Urinary bladder (tissue), 3 donors: ENCODE measurements around a stretch of chr16.

- PRO-cap: unidirectional peak, minus-strand start at chr16:16804917
- RAMPAGE, long total RNA: no peak
Observed at GRCh38 chr16:16804862-16805075, 425.8 kb downstream of the NPIPA7 start.

GRCh38 chr16:17272784-17273644 is 197.7 kb downstream of the XYLT1 start:
- PRO-cap: no peak
- RAMPAGE, long total RNA: no peak

DNA sequence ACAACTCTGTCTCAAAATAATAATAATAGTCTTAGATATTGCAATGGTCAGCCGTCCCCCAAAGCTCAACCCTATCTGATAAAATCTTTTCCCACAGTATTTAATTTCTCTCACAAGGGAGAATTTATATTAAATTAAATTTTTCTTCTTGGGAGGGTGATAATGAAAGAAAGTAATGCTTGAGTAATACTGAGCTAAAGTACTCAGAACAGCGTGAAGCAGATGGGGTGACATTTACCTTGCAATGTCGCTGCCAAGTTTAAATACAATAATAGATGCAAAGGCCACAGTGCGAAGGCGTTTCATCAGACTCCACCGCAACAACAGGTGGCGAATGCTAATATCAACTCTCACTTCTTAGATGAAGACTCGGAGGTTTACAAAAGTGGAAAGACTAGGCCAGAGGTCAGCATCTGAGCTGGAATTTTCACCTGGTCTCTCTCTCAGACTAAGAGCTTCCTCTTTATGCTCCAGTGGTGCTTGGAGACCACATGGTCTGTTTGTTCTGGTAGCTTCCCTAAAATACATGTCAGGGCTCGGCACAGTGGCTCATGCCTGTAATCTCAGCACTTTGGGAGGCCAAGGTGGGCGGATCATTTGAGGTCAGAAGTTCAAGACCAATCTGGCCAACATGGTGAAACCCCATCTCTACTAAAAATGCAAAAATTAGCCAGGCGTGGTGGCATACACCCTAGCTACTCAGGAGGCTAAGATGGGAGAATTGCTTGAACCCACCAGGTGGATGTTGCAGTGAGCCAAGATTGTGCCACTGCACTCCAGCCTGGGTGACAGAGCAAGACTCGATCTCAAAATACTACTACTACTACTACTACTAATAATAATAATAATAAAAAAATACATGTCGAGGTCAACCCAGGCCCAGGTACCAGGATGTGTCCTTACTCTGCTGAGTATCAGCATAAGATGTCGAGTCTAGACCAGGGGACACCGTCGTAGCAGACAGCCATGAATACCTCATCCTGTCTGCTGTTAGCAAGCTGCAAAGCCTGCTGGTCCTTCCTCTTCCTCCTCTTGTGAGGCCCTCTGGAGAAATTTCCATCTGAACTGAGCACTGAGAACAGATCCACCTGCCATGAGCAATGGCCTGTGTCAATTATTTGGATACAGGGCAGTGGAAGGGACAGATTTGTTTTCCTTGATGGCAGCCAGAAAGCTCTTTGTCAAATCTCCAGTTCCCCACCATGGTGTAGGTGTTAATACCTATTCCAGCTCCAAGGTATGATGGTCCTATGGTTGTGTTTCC is 168.9 kb downstream of the XYLT1 start:
- PRO-cap: no peak
- RAMPAGE, long total RNA: no peak

GRCh38 chr16:17344942-17345822 is 125.6 kb downstream of the XYLT1 start:
- PRO-cap: no peak
- RAMPAGE, long total RNA: no peak

DNA sequence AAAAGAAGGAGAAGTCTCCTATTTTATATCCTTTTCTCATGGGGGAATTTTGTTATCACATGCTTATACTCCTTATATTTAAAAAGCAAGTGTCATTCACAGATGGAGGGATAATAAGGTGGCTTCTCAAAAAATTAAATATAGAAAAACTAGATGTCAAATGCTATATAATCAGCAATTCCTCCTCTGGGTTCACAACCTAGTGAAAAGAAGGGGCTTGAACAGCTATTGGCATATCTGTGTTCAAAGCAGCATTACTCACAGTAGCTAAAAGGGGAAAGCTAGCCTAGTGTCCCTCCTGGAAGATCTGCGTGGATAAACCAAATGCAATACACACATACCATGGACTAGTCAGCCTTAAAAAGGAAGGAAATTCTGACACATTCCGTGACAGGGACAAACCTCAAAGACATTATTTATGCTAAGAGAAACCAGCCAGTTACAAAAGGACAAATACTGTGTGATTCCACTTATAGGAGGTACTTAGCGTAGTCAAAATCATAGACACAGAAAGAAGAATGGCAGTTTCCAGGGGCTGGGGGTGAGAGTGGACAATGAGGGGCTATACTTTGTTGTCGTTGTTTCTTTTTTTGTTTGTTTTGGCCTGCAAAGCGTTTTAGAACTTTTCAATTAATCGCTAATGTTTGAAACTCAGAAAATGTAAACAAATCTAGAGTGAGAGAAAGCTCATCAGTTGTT is 90.2 kb downstream of the XYLT1 start:
- PRO-cap: unidirectional peak, minus-strand start at position 309 of the sequence
- RAMPAGE, long total RNA: no peak

- PRO-cap: no peak
- RAMPAGE, long total RNA: no peak
Observed at GRCh38 chr16:17468418-17468904, 2.3 kb downstream of the XYLT1 start.

- PRO-cap: no peak
- RAMPAGE, long total RNA: no peak
Observed at GRCh38 chr16:17591664-17592512, 121.1 kb upstream of the XYLT1 start.

DNA sequence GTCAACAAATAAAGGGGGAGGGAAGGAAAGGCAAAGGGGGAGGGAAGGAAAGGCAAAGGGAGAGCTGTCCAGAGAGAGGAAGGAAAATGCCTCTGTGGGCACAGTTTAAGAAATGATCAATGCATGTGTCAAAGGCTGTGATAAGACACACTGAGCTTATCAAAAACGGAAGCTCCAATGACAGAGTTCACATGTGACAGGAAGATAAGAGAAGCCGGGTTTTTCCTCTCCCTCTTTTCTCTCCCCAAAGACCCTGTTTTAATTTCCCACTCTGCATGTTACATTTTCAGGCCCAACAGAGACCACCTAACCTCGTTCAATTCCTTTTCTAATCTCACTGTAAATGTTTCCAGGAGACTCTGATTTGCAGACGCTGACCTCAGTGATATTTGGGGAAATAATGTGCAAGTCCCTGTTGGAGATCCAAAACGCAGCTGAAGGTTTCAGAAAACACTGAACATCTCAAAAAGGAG is 386.7 kb downstream of the NPIPA8 start:
- PRO-cap: no peak
- RAMPAGE, long total RNA: no peak

- PRO-cap: no peak
- RAMPAGE, long total RNA: no peak
Observed at GRCh38 chr16:18791243-18791595, 1.1 kb upstream of the RPS15A start.

DNA sequence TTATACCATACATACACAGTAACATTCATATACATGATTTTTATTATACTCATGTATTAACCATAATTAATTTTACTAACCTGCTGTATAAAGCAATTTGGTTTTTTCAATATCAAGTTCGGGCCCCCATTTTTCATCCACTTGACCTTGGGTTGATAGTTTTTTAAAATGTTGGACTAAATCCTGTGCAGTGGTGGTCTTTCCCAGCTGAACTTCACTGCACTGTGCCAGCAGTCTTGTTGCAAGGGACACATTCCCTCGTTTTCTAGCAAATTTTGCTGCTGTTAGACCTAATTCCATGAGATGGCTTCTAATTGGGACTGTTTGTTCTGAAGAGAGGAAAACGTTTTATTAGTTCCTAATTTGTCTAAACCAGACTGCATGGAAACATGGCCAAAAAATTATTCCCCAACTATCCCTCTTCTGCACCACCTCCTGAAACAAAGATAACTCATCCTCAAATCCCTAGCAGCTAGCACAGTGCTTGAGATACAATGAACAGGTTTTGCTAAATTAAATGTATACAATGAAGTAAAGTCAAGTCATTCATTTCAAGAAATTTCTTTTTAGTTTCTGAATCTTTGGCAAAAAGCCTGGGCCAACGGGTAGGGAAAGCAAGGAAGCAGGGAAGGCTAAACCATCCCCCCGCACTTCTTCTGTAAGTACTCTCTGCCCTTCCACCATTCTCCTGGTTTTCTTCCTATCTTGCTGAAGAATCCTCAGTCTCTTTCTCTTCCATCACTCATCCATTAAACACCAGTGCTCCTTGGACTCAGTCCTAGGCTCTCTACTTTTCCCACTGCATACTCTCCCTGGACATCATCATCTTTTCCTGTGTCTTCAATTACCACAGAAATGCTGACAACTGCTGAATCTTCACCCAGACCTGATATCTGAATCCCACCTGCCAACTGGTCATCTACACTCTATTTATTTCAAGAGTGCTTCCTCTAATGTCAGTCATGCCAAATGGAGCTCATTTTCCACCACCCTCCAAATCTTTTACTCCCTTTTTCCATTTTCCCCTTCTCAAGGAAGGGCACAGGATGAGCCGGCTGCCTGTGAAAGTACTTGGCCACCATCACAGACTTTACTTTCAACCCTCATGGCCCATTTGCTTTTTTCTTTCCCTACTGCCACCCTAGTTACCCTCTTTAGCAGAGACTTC is 53.6 kb upstream of the ARL6IP1 start:
- PRO-cap: no peak
- RAMPAGE, long total RNA: no peak

- PRO-cap: no peak
- RAMPAGE, long total RNA: no peak
Observed at GRCh38 chr16:18862176-18863351, 61.2 kb upstream of the ARL6IP1 start.

GRCh38 chr16:19383057-19383632 is 34.5 kb upstream of the TMC5 start:
- PRO-cap: no peak
- RAMPAGE, long total RNA: no peak

DNA sequence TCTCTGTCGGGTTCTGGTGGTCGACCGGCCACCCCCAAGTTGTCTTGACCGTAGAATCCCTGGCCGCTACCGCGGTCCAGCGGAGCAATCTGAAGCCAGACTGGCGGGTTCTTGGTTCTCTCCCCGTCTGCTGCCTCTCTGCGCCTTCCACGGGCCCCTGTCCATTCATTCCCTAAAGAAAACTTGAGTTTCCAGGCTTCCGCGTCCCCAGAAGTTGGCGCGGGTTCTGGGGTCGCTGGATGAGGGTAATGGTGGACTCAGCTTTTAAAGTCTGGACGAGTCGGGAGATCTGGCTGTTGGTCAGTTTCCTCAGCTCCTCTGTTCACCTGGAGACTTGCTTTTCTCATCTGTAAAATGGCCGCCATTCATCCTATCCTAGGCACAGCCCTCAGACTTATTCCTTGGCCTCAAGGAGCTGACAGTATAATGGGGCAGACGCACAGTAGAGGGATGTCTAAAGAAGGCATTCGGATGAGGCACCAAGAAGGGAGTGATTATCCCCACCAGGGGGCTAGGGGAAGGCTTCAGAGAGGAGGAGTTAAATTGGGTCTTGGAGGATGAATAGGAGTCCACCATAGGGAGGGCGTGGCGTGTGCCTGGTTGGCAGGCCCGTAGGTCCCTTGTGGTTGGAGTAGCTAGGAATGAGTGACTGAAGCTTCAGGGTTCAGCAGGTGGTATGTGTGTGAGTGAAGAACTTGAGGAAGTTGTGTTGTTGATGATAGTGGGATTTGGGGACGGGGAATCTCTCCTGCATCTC is 507 bp downstream of the VPS35L start:
- PRO-cap: unidirectional peak, minus-strand start at position 132 of the sequence
- RAMPAGE, long total RNA: no peak

- PRO-cap: no peak
- RAMPAGE, long total RNA: no peak
Observed at GRCh38 chr16:19578187-19578967, 22.9 kb downstream of the VPS35L start.

DNA sequence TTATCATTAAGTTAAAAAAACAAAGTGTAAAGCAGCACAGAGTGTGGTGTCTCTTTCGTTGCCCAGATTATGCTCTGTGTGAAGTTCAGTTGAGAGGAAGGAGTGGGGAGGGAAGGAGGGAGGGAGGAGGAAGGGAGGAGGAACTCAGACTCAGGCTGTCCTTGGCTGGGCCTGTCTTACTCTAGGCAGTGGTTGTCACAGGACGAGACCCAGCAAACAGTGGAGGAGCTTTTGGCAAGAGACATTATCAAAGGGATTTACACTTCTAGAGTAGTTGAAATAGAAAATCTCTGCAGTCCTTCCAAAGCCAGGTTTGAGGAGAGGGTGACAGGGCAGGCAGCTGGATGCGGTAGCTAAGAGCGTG is 27.8 kb downstream of the KNOP1 start:
- PRO-cap: no peak
- RAMPAGE, long total RNA: no peak

GRCh38 chr16:19696888-19697645 is 21.0 kb downstream of the KNOP1 start:
- PRO-cap: no peak
- RAMPAGE, long total RNA: no peak

GRCh38 chr16:19698656-19699572 is 19.1 kb downstream of the KNOP1 start:
- PRO-cap: no peak
- RAMPAGE, long total RNA: no peak

DNA sequence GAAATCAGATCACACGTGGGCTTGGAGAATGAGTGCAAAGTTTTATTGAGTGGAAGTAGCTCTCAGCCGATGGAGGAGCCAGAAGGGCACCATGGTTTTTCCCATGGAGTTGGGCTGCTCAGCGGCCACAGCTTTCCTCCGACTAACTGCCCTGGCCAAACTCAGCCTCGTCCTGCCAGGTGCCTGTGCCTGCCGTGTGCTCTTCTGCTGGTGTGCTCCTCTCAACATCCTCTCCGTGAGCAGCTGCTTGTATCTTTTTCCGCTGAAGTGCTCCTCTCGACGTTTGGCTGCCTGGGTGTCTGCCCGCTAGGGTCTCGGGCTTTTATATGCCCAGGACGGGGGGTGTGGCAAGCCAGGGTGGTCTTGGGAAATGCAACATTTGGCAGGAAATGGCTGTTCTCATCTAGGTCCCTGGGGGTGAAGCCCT is 49.3 kb downstream of the IQCK start:
- PRO-cap: no peak
- RAMPAGE, long total RNA: no peak

DNA sequence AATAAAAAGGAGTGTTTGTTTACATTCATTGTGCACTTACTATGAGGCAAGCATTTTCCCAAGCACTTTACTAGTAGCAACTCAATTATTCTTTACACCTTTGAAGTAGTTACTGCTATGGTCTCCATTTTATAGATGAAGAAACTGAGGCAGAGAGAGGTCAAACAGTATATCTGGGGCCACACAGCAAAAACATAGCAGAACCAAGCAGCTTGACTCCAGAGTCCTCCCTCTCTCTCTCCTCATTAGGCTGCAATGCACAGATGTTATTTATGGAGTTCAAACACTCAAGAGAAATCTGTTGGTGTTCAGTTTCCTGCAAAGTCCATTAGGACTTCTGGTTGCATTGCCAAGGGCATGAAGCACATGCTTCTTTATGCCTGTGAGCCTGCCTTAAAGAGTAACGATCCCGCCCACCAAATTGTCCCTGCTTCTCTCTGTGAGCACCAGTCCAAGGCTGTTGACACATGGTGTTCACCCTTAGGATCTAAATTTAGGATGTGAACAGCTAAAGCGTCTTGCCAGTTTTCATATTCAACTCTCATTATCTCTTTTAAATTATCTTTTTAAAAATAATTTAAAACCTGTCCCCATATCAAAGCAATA is 44.0 kb downstream of the GPRC5B start:
- PRO-cap: no peak
- RAMPAGE, long total RNA: no peak

GRCh38 chr16:19879014-19879867 is 5.4 kb downstream of the GPRC5B start:
- PRO-cap: no peak
- RAMPAGE, long total RNA: no peak